Breast (tissue), 4 donors: ENCODE data around the genes STAMBP and DCTN1.

DNA sequence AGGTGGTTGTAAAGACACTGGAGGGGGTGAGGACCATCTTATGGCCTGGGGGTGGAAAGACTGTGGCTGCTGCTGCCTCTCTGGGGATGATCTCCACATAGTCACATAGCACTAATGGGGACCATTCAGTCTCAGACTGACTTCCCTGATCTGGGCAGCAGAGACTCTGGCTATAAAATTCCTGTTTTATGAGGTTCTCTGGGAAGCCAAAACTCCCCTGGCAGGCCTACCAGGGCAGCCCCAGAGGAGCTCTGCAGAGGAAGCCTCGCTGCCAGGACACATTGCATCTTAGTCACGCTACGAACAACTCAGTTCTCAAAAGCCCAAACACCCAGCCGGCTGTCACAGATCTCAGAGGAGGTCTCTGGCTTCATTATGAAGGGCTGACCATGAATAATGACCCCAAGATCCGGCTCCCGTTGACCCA, 212.5 kb downstream of the CYP26B1 start:
- PRO-cap, 3 experiments = no peak in any of the 3 experiments
- RRBS = 13% methylated on average over 2 of the region's 6 CpGs

GRCh38 chr2:72303766-72304554, 156.3 kb upstream of the CYP26B1 start:
- PRO-cap, 3 experiments = no peak in any of the 3 experiments
- RRBS = no CpG with 5 or more reads among the region's 3 CpGs

- PRO-cap, 3 experiments = peak in 3 of 3 experiments; most common plus-strand start chr2:72989885 (in 3)
- RRBS = no CpG with 5 or more reads among the region's 11 CpGs
These were observed 72.4 kb downstream of the EMX1 start for GRCh38 chr2:72989700-72990146.

DNA sequence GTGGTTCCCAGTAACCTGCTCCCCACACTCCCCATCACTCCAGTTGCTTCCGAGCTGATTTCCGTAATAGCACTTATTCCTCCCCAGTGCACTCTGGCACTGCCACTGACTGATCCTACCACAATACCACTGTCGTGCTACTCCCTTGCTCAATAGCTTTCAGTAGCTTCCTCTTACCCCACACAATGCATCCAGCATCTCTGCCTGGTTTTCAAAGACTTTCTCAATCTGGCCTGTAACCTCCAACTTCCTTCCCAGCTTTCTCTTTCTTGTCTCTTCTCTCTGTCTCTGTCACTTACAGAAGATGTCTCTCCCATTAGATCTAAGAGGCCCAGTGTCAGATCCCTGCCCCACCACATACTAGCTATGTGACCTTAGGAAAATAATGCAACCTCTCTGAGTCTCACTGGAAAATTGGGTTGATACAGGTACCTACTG, 36.8 kb downstream of the SFXN5 start:
- PRO-cap, 3 experiments = no peak in any of the 3 experiments
- RRBS = no CpG with 5 or more reads among the region's 3 CpGs

- PRO-cap, 3 experiments = no peak in any of the 3 experiments
- RRBS = no CpG with 5 or more reads among the region's 5 CpGs
These were observed 2.5 kb downstream of the SFXN5 start for GRCh38 chr2:73068994-73069526.

GRCh38 chr2:73284995-73285660, 850 bp upstream of the FBXO41 start:
- PRO-cap, 3 experiments = no peak in any of the 3 experiments
- RRBS = 13% methylated on average over 4 of the region's 10 CpGs

DNA sequence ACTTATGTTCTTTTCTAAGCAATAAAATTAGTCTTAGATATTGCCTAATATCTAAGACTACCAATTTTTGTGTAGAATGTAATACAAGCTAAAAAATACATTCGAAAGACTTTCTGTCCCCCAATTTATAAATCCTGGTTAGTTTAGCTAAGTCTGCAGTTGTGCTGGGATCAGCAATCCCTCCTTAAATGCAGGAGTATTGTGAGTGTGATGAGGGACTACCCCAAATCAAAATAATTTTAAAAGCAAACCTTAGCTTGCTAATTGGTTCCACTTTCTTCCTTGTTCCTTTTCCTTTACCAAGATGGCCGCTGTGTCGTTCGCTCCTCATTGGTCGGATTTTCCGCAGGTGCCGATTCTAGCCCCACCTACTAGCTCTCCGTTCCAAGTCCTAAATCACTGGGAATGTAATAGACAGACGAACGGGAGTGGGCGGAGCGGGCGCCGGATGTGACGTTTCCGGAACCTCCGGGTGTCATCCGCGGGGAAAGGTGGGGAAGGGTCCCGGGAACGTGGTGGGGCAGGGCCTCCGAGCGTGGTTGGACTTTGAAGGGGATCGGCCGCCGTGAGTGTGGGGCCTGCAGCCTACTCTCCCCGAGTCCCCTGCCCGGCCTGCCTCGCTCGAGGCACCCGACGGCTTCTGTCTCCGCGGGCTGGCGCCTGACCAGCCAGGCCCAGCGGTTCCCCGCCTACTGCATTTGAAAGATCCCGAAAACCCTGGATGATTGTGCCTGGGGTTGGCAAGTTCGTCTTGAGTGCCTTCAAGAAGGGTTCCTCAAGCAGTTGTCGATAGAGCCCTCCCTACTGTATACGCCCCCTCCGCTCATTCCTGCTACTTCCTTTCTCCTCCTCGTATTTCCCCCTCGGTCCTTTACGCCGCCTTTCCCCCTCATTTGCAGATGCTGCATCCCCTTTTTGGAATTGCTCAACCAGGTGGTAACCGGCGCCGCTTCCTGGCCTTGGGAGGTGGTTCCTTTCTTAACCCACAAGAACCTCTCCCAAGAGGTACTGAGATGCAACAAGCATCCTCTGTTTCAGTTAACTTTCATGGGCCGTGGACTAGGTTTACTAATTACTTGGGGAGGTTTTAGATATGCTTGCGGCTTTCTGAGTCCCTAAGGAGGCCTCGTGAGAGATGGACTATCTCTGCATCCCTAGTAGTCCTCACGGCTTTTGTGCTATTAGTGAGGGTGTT, at the start of gene STAMBP:
Gene STAMBP, plus strand, starts transcription at position 456 of the 1,195 bp plus-strand sequence.
- PRO-cap, 3 experiments = peak in 3 of 3 experiments; most common plus-strand start position 478 of the sequence (in 3); most common minus-strand start position 642 of the sequence (in 1)
- RRBS = 1% methylated on average over 6 of the region's 53 CpGs

DNA sequence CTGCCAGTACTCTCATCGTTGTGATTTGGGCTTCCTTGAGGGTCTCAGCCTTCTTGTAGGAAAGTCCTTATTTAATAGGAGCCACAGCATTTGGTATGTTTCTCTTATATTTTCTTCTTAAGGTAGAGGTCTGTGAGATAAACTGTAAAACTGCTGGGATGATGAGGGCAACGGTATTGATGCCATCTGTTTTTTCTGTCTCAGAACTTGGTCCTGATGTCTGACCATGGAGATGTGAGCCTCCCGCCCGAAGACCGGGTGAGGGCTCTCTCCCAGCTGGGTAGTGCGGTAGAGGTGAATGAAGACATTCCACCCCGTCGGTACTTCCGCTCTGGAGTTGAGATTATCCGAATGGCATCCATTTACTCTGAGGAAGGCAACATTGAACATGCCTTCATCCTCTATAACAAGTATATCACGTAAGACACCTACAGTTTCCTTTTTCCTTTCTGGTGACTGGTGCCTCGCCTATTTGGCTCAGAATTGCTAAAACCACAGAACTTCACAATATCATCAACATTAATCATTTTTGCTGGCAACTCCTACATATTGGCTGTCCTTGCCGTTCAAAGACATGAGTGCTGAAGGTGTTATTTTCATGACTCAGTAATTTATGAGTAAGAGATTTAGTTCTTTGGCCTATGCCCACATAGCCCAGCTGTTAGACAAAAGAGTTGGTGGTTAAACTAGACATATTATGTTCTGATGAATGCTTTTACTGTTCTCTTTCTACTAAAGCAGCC, 2.1 kb downstream of the STAMBP start:
- PRO-cap, 3 experiments = no peak in any of the 3 experiments
- RRBS = no CpG with 5 or more reads among the region's 13 CpGs

GRCh38 chr2:73837901-73838658, 9.3 kb downstream of the STAMBP start:
- PRO-cap, 3 experiments = no peak in any of the 3 experiments
- RRBS = no CpG with 5 or more reads among the region's 4 CpGs

- PRO-cap, 3 experiments = peak in 3 of 3 experiments; most common plus-strand start chr2:73870345 (in 3)
- RRBS = no CpG with 5 or more reads among the region's 6 CpGs
These were observed 22.7 kb upstream of the ACTG2 start for GRCh38 chr2:73870075-73870600.

DNA sequence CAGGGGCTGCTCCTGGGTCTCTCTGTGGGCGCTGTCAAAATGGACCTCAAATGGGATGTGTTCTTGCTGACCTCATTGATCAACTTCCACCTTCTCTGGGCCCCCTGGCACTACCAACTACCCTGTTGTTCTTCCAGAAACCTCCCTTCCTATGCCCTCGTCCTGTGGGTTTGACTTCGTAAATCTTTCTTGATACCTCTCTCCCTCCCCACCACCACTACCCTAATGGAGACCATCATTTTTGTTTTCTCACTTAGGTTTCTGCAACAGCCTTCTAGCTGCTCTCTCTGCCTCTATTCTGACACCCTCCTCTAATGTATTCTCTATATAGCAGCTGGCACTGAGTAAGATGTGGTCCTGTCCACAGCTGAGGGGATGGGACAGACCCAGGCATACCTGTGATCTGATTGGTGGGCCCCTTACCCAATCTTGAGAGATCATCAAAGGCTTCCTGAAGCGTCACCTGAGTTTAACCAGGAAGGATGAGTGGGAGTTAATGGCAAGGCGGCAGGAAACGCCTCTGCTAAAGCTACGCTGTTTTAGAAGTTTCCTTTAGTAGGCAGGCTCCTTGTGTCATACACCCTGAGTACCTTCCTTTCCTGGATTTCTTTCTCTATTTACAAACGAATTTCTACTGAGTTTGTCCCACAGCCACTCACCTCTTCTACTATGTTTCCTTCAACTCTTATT, 5.8 kb upstream of the TET3 start:
- PRO-cap, 3 experiments = no peak in any of the 3 experiments
- RRBS = no CpG with 5 or more reads among the region's 8 CpGs

DNA sequence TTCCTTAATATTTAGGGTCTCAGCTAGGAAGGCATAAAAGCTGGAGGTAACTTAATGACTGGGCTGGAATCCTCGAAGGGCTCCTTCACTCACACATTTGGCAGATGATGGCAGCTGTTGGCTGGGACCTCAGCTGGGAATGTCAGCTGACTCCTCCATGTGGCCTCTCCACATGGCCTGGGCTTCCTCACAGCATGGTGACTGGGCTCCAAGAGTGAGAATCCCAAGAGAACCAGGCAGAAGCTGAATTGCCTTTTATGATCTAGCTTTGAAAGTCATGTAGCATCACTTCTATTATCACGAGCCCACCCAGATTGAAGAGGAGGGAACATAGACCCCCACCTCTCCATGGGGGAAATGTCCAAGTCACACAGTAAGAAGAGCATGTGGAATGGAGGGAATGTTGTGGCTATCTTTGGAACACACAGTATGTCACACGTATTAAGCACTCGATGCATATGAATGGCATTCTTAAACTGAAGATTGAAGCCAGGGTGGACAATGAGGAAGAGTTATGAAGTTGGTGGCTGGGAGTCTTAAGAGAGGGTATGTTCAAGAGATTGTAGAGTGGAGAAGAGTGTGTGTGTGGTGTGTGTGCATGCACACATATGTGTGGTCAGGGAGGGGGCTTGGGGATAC, 55.1 kb downstream of the TET3 start:
- PRO-cap, 3 experiments = no peak in any of the 3 experiments
- RRBS = no CpG with 5 or more reads among the region's 4 CpGs

DNA sequence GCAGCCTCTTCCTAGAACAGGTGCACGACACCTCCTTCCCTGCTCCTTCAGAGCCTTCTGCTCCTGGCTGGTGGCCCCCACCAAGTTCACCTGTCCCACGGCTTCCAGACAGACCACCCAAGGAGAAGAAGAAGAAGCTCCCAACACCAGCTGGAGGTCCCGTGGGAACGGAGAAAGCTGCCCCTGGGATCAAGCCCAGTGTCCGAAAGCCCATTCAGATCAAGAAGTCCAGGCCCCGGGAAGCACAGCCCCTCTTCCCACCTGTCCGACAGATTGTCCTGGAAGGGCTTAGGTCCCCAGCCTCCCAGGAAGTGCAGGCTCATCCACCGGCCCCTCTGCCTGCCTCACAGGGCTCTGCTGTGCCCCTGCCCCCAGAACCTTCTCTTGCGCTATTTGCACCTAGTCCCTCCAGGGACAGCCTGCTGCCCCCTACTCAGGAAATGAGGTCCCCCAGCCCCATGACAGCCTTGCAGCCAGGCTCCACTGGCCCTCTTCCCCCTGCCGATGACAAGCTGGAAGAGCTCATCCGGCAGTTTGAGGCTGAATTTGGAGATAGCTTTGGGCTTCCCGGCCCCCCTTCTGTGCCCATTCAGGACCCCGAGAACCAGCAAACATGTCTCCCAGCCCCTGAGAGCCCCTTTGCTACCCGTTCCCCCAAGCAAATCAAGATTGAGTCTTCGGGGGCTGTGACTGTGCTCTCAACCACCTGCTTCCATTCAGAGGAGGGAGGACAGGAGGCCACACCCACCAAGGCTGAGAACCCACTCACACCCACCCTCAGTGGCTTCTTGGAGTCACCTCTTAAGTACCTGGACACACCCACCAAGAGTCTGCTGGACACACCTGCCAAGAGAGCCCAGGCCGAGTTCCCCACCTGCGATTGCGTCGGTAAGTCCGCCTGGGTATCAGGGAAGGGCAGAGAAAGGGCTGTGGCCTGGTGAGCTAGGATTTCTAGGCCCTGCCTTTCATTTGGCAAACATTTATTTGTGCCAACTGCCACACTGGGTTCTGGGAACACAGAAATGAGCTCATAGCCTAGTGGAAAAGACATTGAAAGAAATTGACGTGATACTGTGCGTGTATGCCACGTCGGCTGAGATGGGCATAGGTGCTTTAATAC, 63.2 kb downstream of the TET3 start:
- PRO-cap, 3 experiments = no peak in any of the 3 experiments
- RRBS = 93% methylated on average over 3 of the region's 24 CpGs

DNA sequence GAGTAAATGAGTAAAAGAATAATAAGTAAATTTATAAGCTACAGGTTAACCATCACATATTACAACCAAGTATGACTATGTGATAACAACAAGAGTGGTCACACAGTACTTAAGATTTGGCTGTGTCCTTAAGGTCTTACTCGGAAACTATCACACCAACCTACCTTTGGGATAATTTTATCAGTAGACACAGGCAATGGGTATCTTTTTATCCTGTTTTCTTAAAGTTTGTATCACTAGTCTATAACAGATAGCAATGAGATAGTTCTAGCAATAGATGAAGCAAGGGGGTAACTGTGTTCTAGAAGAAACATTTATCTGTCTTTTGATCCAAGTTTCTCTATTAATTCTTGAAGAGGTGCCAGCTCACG, 8.5 kb upstream of the BOLA3 start:
- PRO-cap, 3 experiments = no peak in any of the 3 experiments
- RRBS = no CpG with 5 or more reads among the region's 2 CpGs

DNA sequence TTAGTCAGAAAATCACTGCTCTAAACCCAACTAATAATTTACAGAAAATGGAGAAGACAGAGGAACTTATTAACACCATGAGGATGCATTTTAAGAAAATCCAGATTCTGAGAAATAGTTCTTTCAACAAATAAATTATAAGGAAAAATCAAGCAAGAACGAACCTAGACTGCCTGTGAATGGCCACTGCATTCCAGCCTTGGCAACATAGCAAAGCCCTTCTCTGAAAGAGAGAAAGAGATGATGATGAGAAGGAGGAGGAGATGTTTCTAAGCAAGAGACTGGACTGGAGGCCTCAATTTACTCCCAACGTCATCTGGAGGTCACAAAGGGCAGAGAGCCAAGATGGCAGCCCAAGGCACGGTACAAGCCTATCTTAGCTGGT, 6.5 kb upstream of the SLC4A5 start:
- PRO-cap, 3 experiments = no peak in any of the 3 experiments
- RRBS = no CpG with 5 or more reads among the region's 3 CpGs

DNA sequence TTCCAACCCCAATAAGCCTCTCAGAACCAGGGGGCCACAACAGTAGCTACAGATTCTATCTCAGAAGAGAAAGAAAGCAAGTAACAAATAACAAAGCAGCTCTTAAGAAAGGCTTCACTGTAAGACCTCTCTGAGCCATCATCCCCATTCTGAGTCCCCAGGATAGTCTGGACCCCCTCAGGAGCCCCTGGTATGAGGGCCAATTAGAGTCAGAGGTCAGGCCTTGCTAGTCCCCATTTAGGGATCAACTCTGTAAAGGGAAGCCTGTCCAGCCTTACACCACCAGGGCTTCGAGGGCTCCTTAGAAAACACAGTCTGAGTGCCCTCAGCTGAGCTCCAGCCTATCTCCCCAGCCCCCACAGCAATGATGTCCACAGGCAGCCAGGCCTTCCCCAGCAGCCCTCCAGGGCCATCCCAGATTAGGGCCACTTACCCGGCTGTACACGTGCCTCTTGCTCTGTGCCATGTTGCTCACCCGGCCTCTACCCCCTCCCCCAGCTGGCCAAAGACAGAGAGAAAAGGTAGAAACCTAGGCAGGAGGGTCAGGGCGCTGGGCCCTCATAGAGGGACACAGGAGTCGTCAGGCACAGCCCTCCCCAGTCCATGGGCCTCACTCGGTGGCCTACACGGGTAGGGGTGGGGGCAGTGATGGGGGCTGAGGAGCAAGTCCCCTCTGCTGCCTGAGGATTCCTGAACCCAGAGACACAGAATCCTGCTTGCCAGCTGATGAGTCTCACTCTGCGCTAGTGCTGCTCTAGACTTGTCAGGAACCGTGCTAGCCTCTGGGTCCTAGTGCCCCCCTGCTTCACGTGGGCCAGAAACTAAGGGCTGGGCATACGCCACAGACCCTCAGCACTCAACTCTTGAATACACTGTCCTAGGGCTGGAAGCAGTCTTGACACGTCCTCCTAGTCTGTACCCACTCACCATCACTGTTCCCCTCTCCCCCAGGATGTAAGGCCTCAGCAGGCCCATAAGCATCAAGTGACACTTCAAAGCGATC, at the start of gene DCTN1:
Gene DCTN1, minus strand, starts transcription at position 740 of the 1,003 bp plus-strand sequence.
- PRO-cap, 3 experiments = no peak in any of the 3 experiments
- RRBS = no CpG with 5 or more reads among the region's 14 CpGs

GRCh38 chr2:74414802-74415784, 6.3 kb downstream of the C2orf81 start:
- PRO-cap, 3 experiments = peak in 3 of 3 experiments; most common plus-strand start chr2:74415024 (in 2); most common minus-strand start chr2:74415457 (in 3)
- RRBS = 9% methylated on average over 9 of the region's 71 CpGs

- PRO-cap, 3 experiments = no peak in any of the 3 experiments
- RRBS = no CpG with 5 or more reads among the region's 8 CpGs
These were observed 857 bp downstream of the INO80B start for GRCh38 chr2:74455657-74456231.

GRCh38 chr2:74458648-74459454, 613 bp downstream of the WBP1 start:
- PRO-cap, 3 experiments = peak in 1 of 3 experiments; most common minus-strand start chr2:74459013 (in 1)
- RRBS = no CpG with 5 or more reads among the region's 17 CpGs

GRCh38 chr2:74461358-74462342, 3.4 kb downstream of the WBP1 start:
- PRO-cap, 3 experiments = no peak in any of the 3 experiments
- RRBS = 73% methylated on average over 2 of the region's 32 CpGs